Metastatic Breast Carcinoma in the Ovary (tissue), 3 donors: ENCODE data around the genes BLZF1, SCYL3 and GORAB.

GRCh38 chr1:169044279-169044687 lies 62.2 kb upstream of the ATP1B1 start:
- PRO-cap, 3 experiments = no peak in any of the 3 experiments

- PRO-cap, 3 experiments = no peak in any of the 3 experiments
Measured at GRCh38 chr1:169046709-169047052, 59.8 kb upstream of the ATP1B1 start.

- PRO-cap, 3 experiments = no peak in any of the 3 experiments
Measured at GRCh38 chr1:169102457-169103022, 4.0 kb upstream of the ATP1B1 start.

DNA sequence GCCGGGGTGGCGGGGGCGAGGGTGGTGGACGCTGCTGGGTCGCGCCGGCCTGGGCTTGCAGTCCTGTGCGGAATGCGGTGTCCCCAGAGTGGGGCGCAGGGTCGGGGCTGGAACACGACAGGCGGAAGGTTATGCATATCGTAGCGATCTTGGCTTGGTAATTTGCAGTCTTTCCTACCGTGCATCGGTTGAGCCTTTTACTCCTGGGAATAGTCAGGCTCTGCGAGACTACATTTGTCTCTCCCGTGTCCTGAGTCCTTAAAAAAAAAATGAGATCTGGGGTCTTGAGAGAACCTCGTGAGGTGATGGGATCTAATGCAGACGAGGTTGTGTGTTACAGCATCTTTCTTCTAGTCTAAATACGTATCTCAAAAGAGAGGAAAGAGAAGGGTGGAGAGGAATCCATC lies 541 bp downstream of the ATP1B1 start:
- PRO-cap, 3 experiments = peak in 1 of 3 experiments; most common plus-strand start position 160 of the sequence (in 1); most common minus-strand start position 164 of the sequence (in 1)

DNA sequence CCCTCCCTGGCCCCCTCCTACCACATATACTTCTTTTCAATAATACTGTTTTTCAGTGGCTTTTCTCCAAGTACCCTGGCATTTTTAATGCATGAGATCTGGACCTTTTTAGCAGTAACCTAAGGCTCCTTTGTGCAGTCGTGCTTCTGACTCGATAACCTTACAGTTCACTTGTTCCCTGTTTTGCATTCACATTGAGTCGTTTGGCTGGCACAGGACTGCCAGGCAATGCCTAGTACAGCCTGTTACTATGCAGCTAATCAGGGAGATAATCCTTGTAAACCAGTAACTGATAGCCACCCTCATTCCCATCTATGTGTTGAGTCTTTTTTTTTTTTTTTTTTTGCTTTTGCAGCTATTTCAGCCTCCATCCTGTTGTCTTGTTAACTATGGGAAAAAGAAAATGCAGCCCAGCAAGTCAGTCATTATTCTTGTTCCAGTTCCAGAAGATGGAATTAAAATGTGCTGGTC lies 3.8 kb downstream of the ATP1B1 start:
- PRO-cap, 3 experiments = no peak in any of the 3 experiments

- PRO-cap, 3 experiments = no peak in any of the 3 experiments
Measured at GRCh38 chr1:169117241-169117974, 10.9 kb downstream of the ATP1B1 start.

DNA sequence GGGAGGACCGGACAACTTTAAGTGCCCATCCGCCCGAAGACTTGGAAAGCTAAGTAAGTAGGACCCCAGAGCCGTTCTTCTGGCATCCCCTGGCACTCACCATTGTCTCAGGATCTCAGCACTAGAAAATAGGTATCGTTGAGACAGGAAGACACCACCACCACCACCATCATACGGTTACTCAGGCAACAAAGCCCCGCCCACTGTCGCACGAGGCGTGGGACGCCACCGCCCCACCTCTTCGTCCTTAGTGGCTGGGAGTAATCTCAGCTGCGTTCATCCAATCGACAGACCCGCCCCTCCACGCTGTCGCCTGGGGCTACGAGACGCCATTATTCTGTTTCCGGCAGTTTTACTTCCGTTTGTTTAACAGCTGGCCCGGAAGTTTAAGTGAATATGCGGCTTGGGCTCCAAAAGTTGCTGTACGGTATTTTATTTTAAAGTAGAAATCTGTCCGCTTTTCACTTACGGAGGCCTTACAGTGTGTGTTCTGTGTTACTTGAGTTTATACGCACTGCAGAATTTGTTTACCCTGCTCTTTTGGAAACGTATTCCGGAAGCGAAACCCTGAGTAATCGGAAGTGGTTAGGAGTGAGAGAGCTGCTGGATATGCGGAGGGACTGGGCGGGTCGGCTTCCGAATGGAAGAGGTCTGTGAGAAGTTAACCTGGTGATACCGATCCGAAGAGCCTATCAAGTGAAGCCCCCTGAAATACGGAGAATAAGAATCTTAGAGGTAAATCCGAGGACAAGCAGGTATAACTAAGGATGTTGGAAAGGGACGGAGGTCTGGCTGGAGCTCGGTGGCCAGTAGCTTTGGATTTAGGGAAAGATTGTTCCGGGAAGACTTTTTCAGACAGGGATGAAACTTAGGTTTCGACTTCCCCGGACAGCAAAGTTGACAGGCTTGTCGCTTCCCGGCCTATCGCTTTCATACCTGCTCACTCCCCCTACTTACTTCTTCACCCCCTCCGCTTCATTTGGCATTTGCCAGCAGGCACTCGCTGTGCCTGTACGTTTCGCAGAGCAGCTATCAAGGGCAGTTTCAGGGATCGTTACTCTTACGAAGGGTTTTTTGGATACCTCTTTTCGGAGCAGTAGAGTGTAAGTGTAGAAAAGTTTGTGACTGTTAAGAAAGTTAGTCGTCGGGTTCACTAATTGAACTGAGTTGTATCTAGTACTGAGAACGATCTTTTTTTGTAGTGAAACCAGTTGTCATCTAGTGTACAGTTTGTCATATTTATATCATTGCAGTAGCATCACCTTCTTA lies at the start of gene BLZF1:
BLZF1 (plus strand) TSS at position 588 of the 1,269 bp plus-strand sequence.
- PRO-cap, 3 experiments = peak in 3 of 3 experiments; most common plus-strand start position 588 of the sequence (in 2); most common minus-strand start position 295 of the sequence (in 2)

GRCh38 chr1:169707986-169709050 lies 3.1 kb downstream of the SELL start:
- PRO-cap, 3 experiments = no peak in any of the 3 experiments

DNA sequence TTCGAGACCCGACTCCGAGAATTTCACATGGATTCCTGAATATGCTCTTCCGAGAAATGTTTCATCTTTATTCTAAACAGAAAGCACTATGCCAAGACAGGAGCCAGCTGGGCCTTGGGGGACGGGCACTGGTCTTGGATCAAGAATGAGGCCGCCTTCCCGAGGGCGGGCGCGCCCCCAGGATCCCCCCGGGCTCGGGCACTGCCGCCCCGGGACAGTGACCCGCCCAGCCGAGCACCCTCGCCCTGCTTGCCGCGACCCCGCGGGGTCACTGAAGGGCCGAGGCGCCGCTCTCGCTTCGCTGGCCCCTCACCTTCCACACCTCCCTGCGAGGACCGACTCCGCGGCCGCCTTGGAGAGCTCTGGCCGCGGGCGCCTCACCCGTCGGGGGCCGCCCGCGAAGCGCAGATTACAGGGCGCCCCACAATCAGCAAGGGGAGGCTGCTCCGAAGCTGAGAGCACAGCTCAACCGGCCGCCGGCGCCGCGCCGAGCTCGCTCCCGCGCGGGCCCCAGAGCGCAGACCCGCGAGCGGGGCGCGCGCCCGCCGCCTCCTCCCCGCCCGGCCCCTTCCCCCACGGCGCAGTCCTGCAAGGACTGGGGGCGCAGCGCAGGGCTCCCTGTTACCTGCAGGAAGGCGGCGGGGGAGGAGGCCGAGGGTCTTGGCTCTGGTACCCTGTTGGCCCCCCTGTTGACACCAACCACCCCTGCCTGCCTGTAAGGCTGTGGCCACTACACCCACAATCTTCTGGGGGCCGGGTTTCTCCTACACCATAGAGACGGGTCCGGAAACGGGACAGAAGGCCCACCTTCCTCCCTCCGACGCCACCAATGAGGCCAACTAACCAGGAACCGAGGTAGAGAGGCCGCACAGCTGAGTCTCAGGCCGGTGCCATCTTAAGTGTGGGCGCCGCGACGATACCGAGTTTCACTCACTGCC lies at the start of gene SCYL3:
SCYL3 (minus strand) TSS at position 734 of the 938 bp plus-strand sequence.
- PRO-cap, 3 experiments = peak in 3 of 3 experiments; most common plus-strand start position 583 of the sequence (in 2); most common minus-strand start position 486 of the sequence (in 3)

GRCh38 chr1:170146060-170146796 lies 469 bp downstream of the NTMT2 start:
- PRO-cap, 3 experiments = no peak in any of the 3 experiments

GRCh38 chr1:170531905-170533155 lies at the start of gene GORAB:
TSS of gene GORAB (plus strand) at chr1:170532166.
- PRO-cap, 3 experiments = peak in 3 of 3 experiments; most common plus-strand start chr1:170532131 (in 2); most common minus-strand start chr1:170532035 (in 3)

DNA sequence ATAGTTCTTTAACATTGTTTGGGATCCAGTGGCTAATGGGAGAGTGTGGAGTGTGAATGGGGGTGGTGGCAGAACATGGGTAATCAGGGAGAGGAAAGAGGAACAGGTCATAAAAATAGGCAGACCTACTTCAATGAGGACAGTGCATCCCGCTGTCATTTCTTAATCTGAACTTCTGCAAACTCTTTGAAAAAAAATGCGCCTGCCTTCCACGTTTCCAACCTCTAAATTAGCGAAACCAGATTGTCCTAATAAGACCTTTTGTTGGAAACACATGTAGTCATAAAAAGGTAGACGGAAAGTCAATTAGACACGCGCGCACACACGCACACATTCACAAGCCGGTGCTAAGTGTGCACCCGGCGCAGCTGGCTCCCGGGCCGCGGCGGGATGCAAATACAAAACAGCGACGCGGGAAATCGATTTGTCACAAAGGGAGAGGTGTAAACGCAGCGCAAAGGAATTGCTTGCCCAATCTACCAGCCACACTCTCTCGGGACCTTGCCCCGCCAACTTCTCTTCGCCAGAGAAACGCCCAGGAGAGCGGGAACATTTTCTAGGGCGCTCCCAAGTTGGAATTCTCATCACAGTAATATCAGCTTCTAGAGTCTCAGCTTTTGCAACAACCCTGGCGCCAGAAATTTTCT lies 4.3 kb downstream of the PRRX1 start:
- PRO-cap, 3 experiments = no peak in any of the 3 experiments

DNA sequence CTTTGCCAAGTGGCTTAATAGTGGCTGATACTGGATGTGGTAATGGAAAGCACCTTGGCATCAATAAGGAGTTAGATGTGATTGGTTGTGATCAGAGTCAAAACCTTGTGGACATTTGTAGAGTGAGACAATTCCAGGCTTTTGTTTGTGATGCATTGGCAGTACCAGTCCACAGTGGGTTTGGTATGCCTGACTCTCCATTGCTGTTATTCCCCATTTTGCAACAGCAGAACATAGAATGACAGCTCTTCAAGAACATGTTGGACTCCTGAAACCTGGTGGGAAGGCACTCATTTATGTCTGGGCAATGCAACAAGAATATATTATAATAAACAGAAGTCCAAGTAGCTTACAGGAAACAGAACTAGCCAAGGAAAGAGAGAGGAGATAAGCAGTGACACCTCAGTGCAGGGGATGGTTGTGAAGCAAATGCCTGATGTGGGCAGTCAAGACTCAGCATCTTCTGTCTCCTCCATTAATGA lies 6.2 kb upstream of the FMO3 start:
- PRO-cap, 3 experiments = no peak in any of the 3 experiments

GRCh38 chr1:171138555-171139468 lies 46.3 kb upstream of the FMO2 start:
- PRO-cap, 3 experiments = no peak in any of the 3 experiments

- PRO-cap, 3 experiments = no peak in any of the 3 experiments
Measured at GRCh38 chr1:171160037-171160928, 24.8 kb upstream of the FMO2 start.

DNA sequence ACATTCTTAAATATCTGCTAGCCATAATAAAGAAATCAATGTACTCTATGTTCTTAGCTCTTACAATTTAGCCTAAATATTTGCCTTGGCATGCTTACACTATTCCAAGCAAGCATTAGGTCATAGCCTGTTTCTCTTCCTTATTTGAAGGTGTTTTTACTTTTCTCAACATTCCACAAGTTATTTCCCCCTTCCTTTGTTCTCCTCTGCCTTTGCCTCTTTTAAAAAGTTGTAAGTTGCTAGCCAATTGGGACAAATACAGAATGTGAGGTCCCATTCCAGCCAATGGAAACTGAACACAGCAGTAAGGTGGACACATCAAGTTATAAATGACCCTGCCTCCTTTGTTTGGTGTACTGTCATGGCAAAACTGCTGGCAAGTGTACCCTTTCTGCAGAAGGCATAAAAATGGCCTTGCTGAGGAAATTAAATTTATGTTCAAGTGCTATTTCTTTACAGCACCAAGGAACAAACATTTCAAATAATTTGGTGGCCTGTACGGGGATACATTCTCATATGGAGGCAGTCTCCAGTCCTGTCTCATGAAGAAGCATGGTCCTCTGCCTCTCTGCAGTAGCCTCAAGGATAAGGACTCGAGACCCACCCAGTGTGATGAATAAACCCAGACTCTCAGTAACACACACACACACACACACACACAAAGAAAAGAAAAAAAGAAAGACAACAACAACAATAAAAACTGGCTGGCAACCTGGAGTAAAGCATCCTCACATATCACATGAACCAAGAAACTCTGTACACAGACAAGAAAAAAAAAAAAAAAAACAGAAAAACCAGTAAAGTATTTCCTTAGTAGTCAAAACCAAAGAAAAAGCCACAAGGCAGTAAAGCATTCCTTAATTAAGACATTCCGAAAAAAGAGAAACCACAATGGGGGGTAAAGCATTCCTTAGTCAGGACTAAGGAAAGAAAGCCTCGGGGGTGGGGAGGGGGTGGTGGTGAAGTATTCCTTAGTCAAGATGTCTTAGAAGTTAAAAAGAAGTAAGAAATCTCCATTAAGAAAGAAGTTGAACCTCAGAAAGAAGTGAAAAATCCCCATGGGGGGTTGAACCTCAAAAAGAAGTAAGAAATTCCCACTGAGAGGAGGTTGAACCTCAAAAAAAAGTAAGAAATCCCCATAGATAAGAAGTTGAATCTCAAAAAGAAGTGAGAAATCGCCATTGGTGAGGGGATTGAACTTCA lies 28.6 kb upstream of the FMO1 start:
- PRO-cap, 3 experiments = peak in 1 of 3 experiments; most common plus-strand start position 171 of the sequence (in 1)

GRCh38 chr1:171434519-171435682 lies 50.4 kb upstream of the PRRC2C start:
- PRO-cap, 3 experiments = no peak in any of the 3 experiments

DNA sequence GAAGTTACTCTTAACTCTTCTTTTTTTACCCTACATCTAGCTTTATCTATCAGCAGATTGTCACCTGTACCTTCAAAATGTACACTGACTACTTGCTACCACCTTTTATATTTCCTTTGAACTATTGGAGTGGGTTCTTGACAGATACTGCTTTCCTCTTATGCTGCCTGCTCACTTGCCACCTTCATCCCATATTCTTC lies 44.1 kb downstream of the PRRC2C start:
- PRO-cap, 3 experiments = no peak in any of the 3 experiments

DNA sequence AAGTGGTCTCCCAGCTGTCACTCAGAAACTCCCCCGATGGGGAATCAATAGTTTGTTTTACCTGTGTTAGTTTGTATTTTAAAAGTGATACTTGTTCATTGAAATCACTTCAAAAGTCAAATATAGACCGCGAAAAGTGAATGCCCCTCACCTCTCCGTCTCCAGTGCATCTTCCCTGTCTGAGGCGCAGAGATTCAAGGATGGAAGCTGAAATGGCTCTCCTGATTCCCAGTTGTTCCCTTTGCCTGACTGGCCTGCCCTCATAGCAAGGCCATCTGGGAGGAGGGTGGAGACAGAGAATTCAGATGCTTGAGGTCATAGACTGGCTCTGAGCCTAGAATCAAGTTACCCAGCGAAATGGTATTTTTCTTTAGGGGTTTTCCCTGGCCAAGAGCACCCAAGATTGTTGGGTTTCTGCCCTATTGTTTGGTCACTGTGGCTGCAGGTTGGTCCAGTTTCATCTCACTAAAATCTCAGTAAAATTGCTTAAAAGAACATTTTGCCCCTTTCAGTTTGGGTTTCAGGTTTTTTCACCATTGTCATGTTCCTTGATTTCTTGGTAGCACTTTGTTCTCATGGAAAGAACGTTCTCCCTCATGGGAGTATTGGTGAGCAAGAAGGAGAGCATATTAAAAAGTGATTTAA lies 7.2 kb downstream of the METTL13 start:
- PRO-cap, 3 experiments = no peak in any of the 3 experiments

DNA sequence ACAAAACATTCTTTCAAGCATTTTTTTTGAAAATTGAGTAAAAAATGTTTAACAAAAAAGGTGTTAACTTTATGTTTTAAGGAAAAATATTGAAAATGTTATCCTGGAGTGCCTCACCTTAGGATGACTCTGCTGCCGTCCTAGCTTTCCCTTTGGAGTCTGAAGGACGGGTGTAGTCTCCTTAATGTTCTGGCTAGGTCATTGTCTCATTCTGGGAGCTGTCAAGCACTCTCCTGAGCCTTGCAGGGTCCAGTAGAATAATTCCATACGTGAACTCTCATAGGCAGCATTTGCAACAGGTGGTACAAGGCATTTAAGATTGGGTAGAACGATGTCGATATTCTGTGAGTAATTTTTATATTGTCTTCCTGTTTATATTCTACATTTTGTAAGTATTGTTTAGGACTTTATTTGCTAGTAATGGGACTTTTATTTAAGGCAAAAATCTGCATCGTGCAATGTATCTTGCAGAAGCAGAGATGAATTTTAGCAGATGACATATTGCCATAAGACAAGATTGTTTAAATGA lies 283.5 kb upstream of the C1orf105 start:
- PRO-cap, 3 experiments = no peak in any of the 3 experiments